H9 (cell line): ENCODE measurements around a stretch of chr1.

DNA sequence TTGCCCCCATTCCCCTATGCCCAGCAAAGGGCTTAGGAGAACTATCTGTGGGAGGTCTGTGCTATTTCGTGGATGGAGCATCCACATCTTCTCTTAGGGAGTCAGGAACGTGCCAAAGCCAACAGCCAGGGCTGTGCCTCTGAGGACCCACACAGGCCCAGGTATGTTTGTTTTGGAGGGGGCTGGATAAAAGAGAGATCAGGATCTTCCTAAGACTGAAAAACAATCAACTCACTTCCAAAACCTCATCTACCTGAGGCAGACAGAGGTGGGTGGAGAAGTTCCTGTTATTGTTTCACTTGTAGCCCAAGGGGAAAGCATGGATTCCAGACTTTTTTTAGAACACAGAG lies 3.8 kb upstream of the PEF1 start:
- PRO-cap = no peak

DNA sequence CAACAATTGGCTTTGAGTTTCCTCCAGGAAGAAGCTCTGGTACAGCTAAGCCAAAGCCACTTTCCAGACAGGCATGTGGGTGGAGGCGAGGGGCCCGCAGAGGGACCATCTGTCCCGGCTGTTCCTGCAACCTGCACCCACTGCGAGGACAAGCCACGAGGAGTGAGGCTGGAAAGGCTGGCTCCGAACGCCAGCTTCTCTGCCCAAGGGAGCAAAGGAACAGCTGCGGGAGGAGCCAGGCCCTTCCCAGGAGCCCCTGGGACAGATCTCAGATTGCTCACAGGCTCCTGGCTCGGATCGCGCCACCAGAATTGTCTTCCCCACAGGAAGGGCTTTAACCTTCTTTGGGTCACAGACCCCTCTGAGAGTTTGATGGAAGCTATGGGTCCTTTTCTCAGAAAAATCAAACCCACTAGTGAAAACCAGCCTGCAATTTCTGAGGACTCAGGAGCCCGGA lies 28.4 kb upstream of the PEF1 start:
- PRO-cap = no peak

DNA sequence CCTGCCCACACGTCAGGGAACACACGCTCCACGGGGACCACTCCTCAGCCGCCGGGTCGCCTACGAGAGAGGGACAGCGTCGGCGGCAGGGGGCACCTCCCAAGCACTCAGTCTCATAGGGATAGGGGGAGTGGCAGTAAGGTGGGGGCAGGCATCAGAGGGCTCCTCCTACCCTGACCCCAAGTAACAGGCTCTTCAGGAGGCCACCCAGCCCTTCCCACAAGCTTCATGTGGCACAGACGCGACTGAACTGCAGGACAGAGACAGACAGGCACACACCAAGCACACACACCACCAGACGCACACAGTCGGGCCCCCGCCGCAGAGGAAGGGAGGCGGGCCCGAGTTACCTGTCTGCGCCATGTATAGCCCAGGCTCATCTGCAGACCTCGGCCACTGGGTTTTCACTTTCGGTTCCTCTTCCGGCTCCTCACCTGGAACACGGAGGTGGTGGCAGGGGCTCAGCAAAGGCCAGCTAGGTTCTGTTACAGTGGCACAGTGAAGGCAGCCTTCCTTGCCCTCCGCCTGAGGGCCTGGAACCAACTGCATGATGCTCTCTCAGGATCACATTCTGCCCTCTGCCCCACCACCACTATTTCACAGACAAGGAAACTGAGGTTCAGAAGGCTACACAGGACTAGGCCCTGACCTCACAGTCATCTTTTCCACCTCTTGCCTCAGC lies 19.7 kb downstream of the ADGRB2 start:
- PRO-cap = no peak

- PRO-cap = no peak
Observed at GRCh38 chr1:31753915-31754689, 10.0 kb downstream of the ADGRB2 start.

GRCh38 chr1:31784509-31785204 lies 20.5 kb upstream of the ADGRB2 start:
- PRO-cap = no peak

DNA sequence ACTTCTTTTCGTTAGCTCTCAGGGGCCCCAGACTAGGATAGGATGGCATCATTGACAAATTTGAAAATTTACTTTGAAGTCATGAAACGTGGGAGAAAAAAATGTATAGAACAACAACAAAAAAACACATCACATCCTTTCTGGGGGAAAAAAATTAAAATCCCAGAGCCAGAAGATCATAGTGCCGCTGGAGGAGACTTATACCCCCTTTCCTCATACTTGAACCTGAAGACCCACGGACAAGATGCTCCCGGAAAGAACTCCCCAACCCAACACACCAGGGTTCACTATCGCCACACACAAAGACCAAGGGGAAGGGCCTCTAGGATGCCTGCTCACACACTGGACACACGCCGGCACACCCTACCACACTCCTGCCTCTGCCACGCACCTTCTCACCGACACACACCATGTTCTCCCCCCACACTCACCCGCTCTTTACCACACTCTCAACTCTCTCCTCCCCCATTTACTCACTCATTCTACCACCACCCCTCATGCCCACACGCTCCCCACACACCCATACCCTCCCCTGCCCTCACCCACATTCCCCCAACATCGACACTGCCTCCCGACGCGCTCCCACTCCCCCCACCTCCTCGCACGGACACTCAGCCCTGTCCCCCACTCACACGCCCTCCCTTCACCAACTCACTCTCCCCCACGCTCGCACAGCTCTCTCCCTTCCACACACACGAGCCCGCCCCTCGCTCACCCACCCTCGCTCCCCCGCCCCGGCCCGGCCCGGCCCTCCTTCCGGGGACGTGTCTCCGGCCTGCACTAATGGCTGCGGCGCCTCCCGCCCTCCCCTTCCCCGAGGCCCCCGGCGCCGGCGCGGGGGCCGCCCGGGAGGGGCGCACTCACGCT lies 812 bp downstream of the PTP4A2 start:
- PRO-cap = bidirectional peak, plus-strand start outside the sequence, minus-strand start at position 782 of the sequence

GRCh38 chr1:31977302-31978141 lies 36.1 kb upstream of the KHDRBS1 start:
- PRO-cap = unidirectional peak, plus-strand start at chr1:31977961

- PRO-cap = unidirectional peak, minus-strand start at chr1:32003678
Observed at GRCh38 chr1:32003616-32003815, 10.2 kb upstream of the KHDRBS1 start.

- PRO-cap = no peak
Observed at GRCh38 chr1:32042761-32043943, 29.5 kb downstream of the KHDRBS1 start.

GRCh38 chr1:32197404-32198067 lies 2.9 kb upstream of the CCDC28B start:
- PRO-cap = no peak

DNA sequence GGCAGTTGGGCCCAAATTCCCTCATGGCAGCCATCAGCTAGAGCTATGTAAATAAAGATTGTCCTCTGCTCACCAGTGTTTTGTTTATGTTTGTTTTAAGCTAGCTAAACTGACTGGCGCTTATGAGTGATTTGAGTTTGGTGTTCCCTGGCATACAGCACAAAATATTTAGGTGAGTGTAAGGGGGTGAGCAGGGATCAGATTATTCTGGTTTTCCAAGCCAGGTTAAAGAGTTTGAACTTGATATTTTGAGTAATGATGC lies 18.2 kb downstream of the HDAC1 start:
- PRO-cap = no peak

GRCh38 chr1:32332026-32333057 lies 3.7 kb downstream of the MARCKSL1 start:
- PRO-cap = bidirectional peak, plus-strand start at chr1:32332921, minus-strand start at chr1:32332822

DNA sequence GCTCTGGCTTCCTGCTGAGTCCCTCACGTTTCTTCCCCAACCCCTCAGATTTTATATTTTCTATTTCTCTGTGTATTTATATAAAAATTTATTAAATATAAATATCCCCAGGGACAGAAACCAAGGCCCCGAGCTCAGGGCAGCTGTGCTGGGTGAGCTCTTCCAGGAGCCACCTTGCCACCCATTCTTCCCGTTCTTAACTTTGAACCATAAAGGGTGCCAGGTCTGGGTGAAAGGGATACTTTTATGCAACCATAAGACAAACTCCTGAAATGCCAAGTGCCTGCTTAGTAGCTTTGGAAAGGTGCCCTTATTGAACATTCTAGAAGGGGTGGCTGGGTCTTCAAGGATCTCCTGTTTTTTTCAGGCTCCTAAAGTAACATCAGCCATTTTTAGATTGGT lies 3.0 kb downstream of the MARCKSL1 start:
- PRO-cap = bidirectional peak, plus-strand start at position 188 of the sequence, minus-strand start at position 48 of the sequence

DNA sequence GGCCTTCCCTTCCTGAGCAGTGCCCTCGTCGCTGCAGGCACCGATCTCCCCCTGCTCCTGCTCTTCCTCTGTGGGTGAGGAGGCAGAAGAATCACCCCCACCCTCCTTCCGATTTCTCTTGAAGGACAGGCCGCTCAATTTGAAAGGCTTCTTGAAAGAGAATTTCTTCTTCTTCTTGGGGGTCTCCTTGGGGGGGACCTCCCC lies 1.4 kb downstream of the MARCKSL1 start:
- PRO-cap = no peak

GRCh38 chr1:32339414-32340008 lies 3.5 kb upstream of the MARCKSL1 start:
- PRO-cap = no peak

GRCh38 chr1:32657394-32657984 lies 6.5 kb downstream of the RBBP4 start:
- PRO-cap = no peak

GRCh38 chr1:32684969-32685920 lies 17.3 kb downstream of the SYNC start:
- PRO-cap = no peak

DNA sequence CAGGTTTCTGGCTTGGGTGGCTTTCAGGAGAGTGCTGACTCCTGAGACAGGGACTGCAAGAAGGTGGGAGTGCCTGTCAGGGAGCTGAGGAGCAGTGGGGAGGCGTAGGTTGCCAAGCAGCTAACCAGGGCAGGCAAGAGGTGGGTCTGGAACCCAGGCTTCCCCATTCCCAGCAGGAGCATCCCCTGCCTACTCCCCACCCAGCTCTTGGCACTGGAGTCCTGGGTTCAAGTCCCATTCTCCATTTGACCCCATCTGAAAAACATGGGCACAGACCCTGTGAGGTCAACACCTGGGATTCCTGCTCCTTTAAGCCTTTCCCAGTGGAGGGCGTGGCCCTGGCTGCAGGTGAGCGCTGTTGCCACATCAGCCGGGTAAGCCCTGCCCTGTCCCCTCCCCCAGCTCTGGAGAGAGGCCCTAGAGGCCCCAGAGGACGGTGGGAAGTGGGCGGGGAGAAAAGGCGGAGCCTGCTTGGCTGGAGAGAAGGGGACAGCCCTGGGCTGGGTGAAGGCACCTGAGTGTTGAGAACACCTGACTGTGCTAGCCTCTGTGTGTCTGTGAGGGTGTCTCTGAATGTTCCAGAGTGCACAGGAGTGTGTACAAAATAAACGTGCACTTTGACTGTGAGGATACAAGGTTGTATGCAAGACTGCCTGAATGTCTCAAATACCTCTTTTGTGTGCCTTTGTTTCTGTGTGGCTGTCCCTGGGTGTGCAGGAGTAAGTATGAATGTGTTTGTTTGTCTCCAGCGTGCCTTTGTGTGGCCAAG lies 14.0 kb upstream of the SYNC start:
- PRO-cap = bidirectional peak, plus-strand start at position 485 of the sequence, minus-strand start at position 311 of the sequence

- PRO-cap = unidirectional peak, minus-strand start at chr1:32755827; unidirectional peak, minus-strand start at chr1:32755866
Observed at GRCh38 chr1:32755665-32756441, 14.2 kb downstream of the KIAA1522 start.

DNA sequence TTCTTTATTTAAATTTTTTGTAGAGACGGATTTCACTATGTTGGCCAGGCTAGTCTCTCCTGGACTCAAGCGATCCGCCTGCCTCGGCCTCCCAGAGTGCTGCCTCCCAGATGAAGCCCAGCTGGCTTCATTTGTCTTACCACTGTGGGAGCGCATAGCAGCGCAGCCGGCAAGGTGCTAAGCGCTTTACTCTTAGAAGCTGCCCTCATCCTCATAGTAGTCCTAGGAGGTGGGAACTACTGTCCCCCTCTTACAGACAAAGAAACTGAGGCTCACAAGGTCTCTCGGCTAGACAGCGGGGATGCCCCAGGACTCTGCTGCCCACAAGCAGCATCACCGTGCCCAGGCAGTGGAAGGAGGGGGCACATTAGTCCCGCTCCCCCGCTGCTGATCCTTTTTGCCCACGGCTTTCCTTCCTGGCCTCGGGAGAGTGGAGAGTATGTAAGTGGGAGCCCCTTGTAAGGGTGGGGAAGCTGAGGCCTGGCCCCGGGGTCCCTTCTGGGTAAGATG lies 746 bp downstream of the TMEM54 start:
- PRO-cap = no peak